ENCODE measurements around the genes SMPD3, TANGO6, PDF and COG8.

DNA sequence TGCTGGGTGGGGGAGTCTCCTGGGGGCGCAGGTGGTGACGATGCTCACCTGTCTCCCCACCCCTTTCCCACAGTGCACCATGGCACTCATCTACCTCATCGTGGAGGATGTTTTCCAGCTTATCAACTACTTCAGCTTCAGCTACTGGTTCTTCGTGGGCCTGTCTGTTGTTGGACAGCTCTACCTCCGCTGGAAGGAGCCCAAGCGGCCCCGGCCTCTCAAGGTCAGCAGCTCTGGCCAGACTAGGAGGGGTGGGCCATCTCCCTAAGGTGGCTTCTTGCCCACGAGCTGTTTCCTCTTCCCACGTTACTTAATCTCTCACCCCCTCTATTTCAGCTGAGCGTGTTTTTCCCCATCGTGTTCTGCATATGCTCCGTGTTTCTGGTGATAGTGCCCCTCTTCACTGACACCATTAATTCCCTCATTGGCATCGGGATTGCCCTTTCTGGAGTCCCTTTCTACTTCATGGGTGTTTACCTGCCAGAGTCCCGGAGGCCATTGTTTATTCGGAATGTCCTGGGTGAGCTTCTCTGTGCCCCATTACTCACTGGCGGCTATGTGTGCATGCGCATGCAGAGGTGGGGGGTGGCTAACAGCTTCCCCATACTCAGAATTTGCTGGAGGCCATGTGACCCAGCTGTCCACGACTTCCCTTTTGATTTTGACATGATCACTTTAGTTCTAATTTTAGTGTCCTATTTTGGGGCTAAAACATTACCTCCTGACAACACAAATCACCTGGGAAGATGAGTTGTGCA is 14.3 kb downstream of the SLC7A6OS start:
- PRO-cap, result no peak

- PRO-cap, result no peak
These were observed 12.6 kb downstream of the SLC7A6OS start for GRCh38 chr16:68298088-68298700.

DNA sequence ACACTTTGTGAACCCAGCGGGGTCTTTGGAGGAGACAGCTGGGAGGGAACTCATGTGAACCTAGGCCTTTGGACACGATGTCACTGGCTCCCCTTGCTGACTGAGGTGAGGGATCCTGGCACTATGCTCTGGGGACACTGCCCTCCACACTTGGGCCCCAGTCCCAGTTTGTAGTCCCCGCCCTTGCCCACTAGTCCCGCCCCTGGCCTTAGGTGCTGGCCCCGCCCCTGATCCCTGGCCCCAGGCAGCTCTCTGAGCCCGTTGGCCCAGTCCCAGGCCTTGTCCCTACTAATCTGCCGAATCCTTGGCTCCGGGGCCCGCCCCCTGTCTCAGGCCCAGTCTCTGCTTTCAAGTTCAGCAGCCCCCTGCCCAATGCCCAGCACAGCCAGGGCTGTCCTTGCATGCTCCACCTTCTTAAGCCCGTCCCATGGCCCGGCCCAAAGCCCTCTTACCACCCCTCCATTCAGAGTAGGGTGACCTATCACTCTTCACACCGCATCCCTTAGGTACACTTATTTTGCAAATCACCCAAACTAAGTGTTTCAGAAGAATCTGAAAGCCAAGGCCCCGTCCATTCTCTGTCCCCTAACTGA is 60.9 kb downstream of the SMPD3 start:
- PRO-cap, result no peak

DNA sequence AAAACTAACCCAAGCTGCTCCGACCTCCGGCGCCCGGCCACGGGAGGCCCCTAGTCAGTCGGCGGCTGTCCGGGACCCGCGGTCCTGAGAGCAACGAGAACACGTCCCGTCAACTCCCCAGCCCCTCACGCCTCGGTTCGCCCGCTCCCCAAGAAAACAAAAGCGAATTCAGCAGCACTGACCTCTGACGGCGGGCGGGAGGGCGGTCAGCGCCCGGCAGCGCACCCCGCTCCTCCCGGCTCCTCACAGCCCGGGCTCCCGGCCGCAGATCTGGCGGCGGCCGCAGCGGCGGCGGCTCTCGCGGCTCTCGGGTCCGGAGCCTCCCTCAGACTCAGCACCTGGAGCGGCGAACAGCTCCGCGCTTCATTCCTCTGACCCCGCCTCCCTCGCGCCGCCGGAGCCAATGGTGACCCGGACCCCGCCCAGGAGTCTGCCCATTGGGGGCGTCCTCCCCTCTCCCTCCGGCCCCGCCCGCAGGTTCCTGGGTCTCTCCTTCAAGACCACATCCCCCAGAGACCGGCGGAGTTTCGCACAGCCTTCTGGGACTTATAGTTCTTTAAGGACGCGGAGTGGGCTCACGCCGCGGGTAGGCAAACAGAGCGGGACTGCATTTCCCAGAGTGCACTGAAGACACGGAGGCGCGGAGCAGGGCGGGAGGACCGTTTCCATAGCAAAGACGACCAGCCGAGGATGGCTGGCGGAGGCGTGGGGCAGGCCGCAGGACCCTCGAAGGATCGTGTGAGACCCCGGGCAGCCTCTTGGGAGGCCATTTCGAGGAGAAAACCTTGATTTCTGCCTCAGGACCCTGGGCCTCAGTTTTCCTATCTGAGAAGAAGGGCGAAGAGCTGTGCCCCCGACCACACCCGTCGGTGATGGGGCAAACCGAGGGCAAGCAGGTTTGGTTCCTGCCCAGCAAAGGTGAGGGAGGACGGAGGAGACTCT is at the start of gene SMPD3:
TSS of gene SMPD3 (minus strand) at position 338 of the 942 bp plus-strand sequence.
- PRO-cap, result unidirectional peak, minus-strand start at position 338 of the sequence; unidirectional peak, plus-strand start at position 673 of the sequence

DNA sequence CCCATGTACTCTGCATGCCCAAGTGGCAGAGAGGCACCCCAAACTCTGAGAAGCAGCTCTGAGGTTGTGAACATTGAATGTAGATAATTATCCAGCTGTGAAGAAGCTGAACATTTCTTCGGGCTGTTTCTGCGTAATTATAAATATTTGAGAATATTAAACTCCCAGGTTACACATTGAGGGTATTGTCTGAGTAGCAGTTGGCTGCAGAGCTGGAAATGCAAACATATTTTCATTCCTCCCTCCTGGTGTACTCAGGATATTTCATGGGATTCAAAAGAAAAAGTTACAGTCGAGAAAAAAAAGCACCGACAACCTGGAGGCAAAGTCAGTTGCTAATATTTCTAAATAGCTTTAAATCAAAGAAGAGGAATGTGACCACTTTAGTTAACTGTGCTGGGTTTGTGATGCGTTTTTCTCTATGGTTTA is 31.5 kb upstream of the ZFP90 start:
- PRO-cap, result no peak

GRCh38 chr16:68644535-68645220 is 432 bp upstream of the CDH3 start:
- PRO-cap, result no peak

- PRO-cap, result no peak
These were observed 405 bp downstream of the CDH1 start for GRCh38 chr16:68737536-68737857.

- PRO-cap, result no peak
These were observed 3.9 kb downstream of the CDH1 start for GRCh38 chr16:68740930-68741379.

GRCh38 chr16:68760499-68761462 is 23.7 kb downstream of the CDH1 start:
- PRO-cap, result no peak

GRCh38 chr16:68770306-68771060 is 33.4 kb downstream of the CDH1 start:
- PRO-cap, result no peak

DNA sequence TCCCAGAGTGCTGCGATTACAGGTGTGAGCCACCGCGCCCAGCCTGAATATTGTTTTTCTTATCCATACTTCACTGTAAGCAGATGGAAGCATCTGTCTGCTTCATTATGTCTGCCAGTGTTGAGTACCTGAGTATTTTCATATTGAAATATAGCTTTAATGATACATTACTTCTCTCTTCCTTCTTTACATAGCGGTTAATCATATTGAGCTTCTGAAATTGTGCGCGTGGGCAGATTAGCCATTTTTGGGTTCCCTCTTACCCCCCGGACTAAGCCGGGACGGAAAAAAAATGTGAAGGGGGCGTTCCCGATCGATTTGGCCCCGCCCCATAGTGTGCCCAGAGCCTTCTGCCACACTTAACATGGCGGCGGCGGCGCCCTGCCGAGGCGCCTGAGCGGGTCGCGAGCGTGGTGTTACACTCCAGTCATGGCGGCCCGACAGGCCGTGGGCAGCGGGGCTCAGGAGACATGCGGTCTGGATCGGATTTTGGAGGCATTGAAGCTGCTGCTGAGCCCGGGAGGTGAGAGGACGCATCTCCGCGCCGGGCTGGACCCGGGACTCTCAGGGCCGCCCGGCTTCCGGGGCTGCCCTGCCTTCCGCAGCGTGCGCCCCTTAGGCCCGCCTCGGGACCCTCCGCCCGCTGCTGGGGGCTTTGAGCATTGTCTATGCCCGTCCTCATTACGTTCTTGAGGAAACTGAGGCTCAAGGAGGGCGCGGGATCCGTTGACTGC is at the start of gene TANGO6:
TSS of gene TANGO6 (plus strand) at position 343 of the 734 bp plus-strand sequence.
- PRO-cap, result no peak

- PRO-cap, result no peak
These were observed 1.8 kb downstream of the HAS3 start for GRCh38 chr16:69106930-69107916.

- PRO-cap, result bidirectional peak, plus-strand start at chr16:69330749, minus-strand start at chr16:69330604
These were observed at the start of gene PDF for GRCh38 chr16:69329795-69331102. Gene PDF, minus strand, starts transcription at chr16:69330588.

DNA sequence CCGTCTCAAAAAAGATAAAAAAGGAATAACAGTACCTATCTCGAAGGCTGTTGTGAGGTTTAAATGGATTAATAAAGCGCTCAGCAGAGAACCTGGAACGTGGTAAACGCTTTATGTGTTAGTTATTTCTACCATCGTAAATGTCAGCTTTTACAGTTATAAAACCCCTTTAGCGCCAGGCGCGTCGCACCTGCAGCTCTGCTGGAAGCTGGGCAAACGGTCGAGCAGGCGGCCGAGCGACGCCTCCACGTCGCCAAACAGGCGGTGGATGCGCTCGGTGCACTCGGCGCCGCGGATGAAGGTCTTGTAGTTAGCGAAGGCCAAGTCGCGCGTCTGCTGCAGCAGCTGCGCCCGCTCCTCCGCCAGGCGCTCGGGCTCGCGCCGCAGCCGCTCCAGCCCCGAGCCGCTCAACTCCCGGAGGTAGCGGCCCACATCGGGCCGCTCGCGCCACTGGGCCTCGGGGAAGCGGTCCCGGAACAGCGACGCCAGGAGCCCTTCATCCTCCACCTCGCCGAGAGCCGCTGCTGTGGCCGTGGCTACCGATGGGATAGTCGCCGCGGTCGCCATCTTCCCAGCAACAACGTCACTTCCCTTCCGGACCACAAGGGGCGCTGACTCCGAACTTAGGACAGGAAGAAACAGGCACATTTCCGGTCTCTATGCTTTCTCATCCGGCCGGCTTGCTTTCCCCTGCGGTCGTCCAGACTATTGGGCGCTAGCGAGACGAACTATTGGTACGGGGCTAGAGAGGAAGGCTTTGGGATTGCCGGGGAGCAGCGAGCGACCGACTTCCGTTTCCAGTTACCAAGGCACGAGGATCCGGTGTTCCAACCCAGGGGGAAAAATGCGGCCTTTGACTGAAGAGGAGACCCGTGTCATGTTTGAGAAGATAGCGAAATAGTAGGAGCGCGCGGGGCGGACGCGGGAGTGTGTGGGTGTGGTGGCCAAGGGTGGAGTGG is at the start of gene COG8:
TSS of gene COG8 (minus strand) at position 579 of the 959 bp plus-strand sequence.
- PRO-cap, result bidirectional peak, plus-strand start at position 760 of the sequence, minus-strand start at position 579 of the sequence

DNA sequence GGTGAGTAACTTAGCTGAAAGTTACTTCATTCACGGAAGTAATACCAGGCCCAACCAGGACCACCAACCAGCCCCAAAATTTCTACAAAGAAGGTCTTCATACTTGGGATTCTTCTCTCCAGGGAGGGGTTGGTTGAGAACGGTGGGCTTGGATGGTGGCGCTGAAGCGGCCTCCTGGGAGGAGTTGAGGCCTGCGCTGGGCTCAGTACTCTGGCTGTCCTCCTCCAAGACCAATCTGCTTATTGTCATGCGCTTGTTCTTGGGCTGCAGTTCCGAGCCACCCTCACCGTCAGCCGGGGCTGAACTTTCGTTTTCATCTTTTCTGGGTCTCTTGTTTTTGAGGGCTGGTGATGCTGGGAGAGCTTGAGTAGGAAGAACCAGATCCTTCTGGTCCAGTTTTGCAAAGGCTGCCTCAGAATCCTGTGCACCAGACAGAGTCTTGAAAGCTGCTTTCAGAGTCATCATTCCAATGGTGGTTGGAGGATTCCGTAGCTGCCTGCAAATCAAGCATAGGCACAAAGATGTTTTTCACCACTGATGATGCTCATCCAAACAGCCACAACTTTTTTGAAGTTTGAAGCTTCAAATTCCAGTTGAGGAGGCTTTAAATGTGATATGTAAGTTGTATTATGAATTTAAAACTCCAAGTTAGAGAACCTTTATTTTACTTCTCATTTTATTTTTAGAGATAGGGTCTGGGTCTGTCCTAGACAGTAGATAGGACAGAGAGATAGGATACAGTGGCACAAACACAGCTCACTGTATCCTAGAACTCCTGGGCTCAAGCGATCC is 15.3 kb upstream of the TMED6 start:
- PRO-cap, result no peak

- PRO-cap, result no peak
These were observed 7.7 kb downstream of the TERF2 start for GRCh38 chr16:69377851-69378859.

- PRO-cap, result no peak
These were observed 34.1 kb downstream of the NFAT5 start for GRCh38 chr16:69599513-69600655.

DNA sequence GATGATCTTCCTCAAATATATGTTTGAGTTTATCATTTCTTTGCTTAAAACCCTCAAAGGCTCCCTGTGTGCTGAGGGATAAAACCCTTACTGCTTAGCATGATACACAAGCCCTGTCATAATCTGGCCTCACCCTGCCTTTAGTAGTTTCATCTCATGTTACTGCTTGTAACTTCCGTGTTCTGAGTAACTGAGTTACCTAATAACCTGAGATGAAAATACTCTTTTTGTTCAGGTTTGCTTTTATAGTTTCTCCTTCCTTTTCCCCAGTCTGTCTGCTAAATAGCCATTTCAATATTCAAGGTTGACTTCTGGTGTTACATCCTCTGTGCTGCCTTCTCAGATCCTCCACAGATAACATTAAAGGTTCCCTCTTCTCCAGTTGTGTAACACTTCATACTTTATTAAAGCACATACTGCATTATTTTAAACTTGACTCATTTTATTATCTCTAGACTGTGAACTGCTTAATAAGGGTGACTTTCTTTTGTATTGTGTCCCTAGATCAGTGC is 47.6 kb downstream of the NFAT5 start:
- PRO-cap, result no peak

DNA sequence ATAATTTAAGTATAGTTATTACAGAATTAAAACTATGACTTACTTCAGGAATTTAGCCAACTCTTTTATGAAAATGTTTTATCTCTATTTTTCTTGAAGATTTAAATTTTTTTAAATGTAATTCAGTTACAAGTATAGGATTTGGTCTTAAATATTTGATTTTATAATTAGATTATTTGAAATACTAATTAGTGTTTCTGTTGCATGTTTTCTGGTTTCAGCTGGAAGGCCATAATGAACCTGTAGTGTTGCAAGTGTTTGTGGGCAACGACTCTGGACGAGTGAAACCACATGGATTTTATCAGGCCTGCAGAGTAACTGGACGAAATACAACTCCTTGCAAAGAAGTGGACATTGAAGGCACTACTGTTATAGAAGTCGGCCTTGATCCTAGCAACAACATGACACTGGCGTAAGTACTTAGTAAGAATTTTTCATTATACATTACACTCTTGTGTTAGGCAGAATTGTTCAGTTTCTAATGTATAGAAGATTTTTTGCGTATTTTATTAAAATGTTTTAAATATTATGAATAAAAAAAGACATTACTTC is 70.9 kb downstream of the NQO1 start:
- PRO-cap, result no peak

DNA sequence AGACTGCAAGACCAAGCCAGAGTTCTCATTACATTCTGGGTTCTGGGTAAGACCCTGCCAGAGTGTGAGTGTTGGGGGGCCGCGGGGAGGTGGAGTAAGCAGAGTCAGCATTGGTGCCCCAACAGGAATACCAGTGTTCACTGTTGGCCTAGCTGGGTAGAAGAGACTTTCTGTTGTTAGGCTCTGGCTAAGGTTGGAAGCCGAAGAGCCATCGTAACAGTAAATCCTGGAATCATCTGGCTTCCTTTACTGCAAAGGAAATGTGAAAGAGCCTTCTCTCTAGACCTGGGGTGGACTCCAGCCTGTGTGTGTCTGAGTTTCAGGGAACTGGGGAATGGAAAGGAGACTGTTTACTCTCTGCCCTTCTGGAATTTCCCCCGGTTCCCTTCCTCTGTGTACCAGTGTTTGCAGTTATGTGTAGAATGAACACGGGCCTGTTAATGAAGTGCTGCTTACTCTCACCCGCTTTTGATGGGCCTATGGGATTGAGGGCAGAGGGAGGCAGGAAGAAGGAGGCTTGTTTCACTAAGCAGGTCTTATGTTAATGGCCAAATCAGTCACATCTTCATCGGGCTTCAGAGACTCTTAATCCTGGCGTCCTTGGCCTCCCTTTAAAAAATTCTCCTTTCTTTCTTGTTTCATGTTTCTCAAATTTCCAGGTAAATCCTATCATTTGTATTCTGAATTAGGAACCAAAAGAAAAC is 68.6 kb downstream of the WWP2 start:
- PRO-cap, result no peak